Pericardium fibroblast (primary cell): ENCODE data around the genes PRDM11, CHST1 and LARGE2.

DNA sequence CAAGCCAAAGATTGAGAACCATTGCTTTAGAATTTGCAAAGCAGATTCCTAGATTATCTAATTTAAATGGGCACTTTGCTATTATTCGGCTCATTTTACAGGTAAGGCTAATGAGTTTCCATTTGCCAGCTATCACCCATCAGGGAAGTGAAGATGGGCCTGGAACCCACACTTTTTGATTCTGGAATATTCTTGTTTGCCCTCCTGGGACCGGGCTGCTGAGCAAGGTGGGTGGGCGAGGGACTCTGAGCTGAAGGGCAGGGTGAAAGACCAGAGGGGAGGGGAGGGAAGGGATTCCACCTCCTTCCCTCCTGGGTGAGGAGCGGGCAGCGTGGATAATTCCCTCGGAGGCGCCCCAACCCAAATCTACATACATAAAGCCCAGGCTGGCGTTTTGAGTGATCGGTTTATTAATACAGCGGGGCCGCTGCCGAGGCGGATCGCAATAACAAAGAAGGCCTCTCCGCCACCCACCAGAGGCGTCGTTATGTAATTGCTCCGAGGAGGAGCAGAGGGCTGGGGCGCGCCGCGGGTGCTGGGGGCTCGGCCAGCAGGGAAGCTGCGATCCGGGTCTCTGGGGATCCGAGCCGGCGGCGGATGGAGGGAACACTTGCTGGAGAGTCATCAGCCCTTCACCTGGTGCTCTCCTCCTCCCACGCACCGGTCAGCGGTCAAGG, 6.2 kb upstream of the TP53I11 start:
- RAMPAGE, long total RNA: no peak

GRCh38 chr11:44976697-44977297, 26.1 kb upstream of the TP53I11 start:
- RAMPAGE, long total RNA: no peak

DNA sequence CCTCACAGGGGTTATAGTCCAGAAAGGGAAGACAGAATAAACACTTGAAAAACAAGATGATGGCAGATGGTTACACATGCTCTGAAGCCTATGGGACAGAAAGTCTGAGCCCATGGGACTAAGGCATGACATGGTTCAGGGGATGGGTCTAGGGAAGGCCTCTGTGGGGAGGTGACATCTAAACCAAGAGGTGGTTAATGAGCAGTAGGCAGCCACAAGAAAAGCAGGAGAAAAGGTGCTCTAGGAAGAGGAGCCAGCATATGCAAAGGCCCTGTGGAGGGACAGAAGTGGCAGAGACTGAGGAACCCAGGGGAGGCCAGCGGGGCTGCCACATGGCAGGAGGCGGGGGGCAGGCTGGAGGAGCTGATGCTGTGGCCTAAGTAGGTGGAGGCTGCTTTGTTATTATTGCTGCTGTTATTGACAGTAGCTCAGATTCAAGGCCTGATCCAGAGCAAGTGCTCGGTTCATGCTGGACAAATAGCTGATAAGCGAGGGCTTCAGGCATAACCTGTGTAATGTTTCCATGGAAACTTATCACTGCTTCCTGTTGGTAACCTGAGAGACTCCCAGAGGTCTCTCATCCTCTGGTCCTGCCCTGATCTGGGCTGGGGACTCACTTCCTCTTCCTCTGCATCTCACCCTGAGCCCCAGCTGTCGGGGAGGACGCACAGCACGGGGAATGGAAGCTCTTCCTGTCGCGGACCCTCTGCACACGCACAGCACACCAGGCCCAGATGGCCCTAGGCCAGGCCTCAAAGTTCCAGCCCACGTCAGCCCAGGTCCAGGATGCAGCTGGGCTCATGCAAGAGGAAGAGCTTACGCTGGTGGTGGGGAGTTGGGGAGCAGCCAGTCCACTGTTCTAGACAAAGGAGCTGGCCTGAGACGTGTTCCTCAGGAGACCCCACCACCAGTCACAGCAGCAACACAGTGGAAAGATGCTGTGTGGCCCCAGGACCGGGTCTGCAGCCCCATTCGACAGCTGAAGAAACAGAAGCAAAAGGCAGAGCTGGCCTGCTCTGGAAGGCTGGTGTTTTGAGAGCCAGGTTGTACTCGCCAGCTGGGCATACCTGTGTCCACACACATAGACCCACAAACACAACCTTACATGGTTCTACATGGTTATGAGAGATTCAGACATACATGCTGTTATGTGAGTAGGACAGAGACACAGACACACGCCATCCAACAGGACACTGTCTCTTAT, 75.3 kb upstream of the TP53I11 start:
- RAMPAGE, long total RNA: no peak

DNA sequence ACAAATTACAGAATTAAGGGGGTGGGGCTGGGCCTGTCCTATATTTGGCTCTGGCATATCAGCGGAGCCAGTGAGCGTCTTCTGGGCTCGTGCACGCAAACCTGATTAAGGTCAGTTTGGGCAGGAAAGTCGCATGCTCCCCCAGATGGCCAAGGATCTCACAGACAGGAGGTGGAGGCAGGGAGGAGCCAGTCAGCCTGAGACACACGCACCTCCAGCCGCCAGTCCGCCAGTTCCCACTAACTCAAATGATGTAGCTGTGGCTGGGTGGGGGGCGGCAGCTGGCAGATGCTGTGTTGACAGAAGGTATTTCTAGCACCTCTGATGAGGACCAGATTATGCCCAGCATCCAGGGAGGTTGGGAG, 97.3 kb upstream of the PRDM11 start:
- RAMPAGE, long total RNA: no peak

DNA sequence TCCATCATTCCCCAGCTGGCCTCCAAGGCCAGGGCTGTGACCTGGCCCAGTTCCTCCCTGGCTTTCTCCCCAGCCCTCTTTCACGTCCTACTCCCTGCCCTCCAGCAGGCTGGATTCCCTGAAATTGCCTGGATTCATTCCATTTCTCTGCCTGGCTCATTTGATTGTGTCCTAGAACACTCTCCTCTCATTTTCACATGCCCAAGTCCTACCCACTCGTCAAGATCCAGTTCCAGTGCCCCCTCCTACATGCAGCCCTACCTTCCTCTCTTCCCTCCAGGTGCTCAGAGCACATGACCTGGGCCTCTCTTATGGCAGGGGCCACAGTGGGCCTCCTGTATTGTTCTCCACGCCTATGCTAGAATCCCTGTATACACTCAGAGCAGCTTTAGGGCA, 57.0 kb upstream of the PRDM11 start:
- RAMPAGE, long total RNA: no peak

DNA sequence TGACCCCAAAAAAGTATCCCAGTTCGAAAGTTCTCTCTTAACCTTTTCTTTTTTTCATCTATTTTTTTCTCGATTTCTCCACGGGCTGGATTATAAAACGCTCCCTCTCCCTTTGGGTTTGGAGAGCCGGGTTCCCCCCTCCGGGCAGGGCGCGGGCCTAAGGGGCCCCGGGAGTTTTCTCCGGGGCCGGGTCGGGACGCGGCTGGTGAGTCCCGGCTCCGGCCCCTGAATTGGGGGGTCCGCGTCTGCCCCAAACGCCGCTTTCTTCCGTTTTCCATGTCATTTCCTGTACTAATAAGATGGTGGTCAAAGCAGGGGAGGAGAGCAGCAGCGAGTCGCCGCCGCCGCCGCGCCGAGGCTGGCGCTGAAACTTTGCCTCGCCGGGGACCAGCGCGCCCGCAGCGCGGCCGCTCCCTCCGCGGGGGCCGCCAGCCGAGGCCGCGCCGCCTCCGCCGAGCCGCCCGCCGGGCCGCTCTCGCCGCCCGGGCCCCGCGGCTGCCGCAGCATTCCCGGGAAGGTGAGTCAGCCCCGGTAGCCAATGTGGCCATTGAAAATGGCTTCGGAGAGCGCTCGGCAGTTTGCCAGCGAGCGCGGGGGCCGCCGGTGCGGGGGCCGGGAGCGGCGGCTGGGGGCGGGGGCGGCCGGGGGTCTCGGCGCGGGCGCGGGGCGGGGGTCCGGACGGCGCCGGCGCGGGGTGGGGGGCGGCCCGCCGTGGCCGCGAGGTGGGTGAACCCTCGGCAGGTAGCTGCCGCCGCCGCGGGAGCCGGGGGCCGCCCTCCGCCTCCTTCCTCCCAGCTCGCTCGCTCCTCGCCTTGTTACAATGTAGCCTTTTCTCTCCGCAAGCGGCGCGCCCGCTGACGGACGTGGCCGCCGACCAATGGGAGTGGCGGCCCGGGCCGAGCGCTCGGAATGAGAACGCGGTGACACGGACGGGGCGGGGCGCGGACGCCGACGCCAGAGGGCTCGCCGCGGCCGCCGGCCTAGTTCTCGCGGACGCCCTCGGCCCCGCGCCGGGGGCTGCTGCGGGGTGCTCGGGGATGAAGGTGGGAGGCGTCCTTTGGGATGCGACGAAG, at the start of gene PRDM11:
PRDM11 (plus strand) TSS at position 279 of the 1,073 bp plus-strand sequence.
- RAMPAGE, long total RNA: no peak

DNA sequence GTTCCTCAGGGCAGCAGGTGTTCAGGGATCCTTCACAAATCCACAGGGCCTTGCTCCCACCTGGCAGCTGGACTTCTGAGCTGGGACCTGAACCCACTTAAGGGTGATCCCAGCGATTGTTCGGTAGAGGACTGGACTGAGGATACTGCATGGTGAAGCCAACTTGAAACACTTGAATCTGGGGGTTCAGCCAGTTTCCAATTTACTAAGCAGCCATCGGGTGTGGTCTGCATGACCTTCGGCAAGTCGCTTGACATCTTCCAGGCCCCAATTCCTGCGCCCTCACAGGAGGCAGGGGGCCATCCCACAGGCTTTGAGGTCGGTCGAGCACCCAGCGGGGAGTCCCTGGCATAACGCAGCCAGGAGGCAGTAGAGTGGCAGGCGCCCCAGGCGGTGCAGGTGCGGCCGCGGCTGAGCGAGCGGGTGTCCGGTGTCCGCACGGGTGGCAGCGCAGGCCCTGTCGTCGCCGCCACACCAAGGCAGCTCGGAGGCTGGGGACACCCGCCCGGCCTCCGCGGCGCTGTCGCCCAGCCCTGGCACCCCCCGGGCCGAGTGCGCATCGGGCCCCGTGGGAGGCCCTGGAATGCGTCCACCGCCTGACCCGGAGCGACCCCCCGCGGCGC, 33.6 kb downstream of the PRDM11 start:
- RAMPAGE, long total RNA: no peak

DNA sequence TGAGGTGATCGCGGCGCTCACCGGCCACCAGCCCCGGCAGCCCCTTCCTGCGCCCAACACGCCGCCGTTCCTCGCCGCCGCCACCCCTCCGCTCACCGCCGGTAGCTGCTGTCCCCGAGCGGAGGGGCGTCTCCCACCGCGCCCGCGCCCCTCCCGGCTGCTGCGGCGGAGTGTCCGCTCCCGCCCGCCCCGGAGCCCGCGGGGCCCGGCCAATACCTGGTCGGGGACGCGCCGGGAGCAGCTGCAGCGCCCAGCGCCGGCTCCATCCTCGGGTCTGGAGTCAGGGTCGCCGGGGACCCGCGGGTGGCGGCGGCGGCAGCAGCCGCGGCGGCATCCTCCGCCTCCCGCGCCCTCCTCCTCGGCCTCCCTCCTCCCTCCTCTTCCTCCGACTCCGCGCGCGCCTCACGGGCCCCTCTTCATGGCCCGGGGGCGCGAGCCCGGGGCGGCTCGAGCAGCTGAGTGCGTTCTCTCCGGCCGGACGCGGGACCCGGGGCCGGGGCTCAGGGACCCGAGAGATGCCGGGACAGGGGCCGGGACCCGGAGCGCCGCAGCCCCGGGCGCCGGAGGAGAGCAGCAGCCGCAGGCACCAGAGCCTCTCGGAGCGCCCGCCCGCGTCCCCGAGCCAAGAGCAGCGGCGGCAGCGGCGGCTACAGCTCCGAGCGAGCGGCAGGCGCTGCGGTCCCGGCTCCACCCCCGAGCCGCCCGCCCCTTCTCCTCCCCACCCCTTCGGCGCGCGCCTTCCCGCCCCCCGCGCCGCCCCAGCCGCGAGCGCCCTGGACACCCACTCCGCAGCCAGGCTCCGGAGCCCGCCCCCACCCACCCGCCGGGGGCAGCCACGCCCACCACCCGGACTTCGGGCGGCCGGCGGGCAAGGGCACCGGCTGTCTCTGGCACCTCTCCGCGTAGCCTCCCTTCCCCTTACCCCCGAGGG, at the start of gene CHST1:
CHST1 (minus strand) TSS at position 661 of the 931 bp plus-strand sequence.
- RAMPAGE, long total RNA: no peak

GRCh38 chr11:45745031-45745782, 59.7 kb upstream of the SLC35C1 start:
- RAMPAGE, long total RNA: no peak

DNA sequence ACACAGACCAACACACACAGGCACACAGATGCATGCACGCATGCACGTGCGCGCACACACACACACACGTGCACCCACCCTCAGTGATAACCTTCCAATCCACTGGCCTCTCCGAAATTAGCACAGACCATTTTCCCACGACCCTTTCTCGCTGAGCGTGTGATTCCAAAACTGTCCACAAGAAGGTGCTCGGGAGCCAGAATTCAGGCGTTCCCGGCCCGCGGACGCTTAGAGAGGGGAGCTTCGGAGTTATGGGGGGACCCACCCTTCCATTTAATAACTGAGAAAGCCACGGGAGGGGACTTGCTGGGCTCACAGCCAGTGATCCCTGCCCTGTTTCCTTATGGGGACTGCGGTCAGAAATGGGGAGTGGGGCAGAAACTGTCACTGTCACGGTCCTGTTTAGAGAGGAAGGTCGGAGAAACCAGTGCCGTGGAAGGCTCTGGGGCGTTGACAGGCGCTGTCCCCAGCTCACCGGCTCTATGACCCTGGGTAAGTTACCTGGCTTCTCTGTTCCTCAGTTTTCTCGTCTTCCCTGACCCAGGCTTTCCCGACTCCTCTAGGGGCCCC, 33.6 kb upstream of the SLC35C1 start:
- RAMPAGE, long total RNA: no peak

DNA sequence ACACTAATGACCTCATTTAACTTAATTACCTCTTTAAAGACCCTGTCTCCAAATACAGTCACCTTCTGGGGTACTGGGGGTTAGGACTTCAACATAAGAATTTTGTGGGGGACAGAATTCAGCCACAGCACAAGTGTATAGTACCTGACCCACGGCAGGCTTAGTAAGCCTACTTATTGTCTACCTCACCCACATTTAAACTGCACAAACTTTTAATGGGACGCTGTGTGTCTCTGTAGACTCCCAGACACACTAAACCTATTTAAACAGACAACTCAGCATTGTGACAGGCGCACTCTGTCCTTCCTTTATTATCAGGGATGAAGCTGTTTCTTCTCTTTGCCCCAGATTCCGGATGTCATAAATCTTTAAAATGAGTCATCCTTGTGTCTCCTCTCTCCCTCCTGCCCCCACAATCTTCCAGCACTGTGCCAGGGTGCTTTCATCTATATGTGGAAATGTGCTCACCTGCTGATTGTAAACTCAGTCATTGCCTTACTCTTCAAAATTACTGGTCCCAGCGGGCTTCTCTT, 5.4 kb upstream of the MAPK8IP1 start:
- RAMPAGE, long total RNA: no peak

DNA sequence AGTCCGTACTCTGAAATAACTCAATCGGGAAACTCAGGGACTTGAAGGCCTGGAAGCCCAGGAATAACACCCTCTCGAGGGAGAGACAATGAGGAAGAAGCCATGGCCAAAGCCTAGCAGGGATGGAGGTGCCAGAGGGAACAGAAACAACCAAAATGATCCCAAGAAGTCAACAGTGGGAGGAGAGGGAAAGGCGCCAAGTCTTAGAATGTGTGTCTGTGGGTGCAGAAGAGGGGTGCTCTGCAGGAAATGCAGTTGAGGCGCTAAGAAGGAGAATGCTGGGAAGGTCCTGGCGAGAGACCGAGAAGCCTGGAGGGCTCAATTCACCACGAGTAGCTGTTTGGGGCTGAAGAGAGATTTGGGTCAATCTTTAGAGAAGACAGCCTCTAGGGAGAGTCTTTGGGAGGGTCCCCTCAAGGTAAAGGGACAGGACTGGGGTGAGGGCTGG, 808 bp upstream of the MAPK8IP1 start:
- RAMPAGE, long total RNA: no peak

- RAMPAGE, long total RNA: no peak
Measured at GRCh38 chr11:45921936-45922990, at the start of gene LARGE2. LARGE2 (plus strand) TSS chr11:45922656.

- RAMPAGE, long total RNA: no peak
Measured at GRCh38 chr11:45993537-45994175, 71.2 kb downstream of the LARGE2 start.

- RAMPAGE, long total RNA: no peak
Measured at GRCh38 chr11:46096498-46097294, 24.6 kb downstream of the PHF21A start.

- RAMPAGE, long total RNA: no peak
Measured at GRCh38 chr11:46236925-46238087, 40.2 kb upstream of the CREB3L1 start.

DNA sequence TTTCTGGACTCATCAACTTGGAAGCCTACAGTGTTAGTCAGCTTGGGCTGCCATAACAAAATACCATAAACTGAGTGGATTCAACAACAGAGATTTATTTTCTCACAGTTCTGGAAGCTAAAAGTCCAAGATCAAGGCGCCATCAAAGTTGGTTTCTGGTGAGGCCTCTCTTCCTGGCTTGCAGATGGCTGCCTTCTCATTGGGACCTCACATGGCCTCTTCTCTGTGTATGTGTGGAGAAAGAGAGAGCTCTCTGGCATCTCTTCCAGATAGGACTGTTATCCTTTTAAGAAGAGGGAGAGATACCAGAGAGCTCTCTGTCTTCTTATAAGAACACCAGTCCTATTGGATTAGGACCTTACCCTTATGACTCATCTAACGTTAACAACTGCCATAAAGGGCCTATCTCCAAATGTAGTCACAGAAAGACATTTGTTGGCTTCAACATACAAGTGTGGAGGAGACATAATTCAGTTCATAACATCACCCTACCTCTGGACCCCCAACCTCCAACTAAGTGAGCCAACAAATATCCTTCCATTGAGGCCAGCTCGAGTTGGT, 27.1 kb upstream of the CREB3L1 start:
- RAMPAGE, long total RNA: no peak

DNA sequence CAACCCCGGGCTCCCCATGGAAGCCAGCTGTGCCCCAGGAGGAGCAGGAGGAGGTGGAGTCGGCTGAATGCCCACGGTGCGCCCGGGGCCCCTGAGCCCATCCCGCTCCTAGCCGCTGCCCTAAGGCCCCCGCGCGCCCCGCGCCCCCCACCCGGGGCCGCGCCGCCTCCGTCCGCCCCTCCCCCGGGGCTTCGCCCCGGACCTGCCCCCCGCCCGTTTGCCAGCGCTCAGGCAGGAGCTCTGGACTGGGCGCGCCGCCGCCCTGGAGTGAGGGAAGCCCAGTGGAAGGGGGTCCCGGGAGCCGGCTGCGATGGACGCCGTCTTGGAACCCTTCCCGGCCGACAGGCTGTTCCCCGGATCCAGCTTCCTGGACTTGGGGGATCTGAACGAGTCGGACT, 339 bp downstream of the CREB3L1 start:
- RAMPAGE, long total RNA: no peak

DNA sequence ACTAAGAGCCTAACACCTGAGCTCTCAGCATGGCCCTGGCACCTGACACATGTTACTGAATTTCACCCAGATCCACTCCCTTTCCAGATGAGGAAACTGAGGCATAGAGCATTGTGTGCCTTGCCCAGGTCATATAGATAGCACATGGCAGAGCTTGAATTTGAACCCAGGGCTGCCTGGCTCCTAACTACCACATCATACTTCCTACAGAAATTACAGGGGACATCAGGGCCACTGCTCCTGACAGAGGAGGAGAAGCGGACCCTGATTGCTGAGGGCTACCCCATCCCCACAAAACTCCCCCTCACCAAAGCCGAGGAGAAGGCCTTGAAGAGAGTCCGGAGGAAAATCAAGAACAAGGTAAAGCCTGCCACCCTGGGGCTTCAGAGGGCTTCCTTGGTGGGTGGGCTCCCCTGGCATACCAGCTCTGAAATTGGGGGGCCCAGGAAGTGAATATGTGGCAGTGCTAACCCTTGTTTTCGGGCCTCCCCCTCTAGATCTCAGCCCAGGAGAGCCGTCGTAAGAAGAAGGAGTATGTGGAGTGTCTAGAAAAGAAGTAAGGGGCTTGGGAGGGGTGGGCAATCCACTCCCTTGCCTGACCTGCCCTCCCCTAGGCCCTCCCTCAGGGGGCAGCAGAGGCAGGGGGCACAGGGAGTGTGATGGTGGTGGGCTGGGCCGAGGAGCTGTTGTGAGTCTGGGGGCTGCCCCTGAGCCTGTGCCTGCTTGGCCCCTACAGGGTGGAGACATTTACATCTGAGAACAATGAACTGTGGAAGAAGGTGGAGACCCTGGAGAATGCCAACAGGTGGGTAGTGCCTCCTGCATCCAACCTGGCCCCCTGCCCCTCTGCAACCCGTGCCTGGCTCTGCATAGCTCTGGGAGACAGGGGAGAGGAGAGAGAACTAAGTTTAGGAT, 34.9 kb upstream of the DGKZ start:
- RAMPAGE, long total RNA: no peak

- RAMPAGE, long total RNA: no peak
Measured at GRCh38 chr11:46389424-46389840, 2.1 kb downstream of the CHRM4 start.